Bronchus fibroblast of lung (primary cell): ENCODE data around the genes ZNRD2, CTSW and CATSPER1.

DNA sequence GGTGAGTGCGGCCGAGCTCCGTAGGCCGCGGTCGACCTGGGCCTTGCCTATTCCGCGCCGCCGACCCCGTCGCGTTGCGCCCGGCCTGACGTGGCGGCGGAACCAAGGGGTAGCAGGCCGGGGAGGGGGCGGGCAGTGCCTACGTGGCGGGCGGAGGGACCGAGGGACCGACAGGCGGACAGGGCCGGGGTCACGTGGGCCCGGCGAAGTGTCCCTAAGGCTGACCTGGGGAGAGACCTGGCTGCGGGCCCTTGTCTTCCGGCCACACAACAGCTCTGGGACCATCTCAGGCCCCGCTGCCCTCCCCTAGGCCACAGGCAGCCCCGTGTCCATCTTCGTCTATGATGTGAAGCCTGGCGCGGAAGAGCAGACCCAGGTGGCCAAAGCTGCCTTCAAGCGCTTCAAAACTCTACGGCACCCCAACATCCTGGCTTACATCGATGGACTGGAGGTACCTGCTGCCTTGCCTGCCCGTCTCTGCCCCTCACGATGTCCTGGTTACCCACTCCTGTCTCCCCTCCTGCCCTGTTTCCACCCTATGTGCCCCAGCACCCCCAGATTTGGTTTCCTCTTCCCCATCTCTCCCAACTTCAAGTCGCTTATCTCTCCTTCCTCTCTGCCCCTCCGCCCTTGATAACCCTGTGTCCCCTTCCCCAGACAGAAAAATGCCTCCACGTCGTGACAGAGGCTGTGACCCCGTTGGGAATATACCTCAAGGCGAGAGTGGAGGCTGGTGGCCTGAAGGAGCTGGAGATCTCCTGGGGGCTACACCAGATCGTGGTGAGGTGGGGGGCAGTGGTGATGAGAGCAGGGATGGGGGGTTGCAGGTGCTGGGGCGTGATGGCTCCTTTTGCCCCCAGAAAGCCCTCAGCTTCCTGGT is 621 bp downstream of the SCYL1 start:
- RAMPAGE, long total RNA, result no peak

GRCh38 chr11:65555423-65556245 is 2.5 kb downstream of the LTBP3 start:
- RAMPAGE, long total RNA, result no peak

- RAMPAGE, long total RNA, result no peak
These were observed 2.7 kb upstream of the LTBP3 start for GRCh38 chr11:65560544-65561481.

GRCh38 chr11:65569384-65570681 is at the start of gene ZNRD2:
ZNRD2 (plus strand) TSS chr11:65570477.
- RAMPAGE, long total RNA, result start-site peak on the plus strand at chr11:65570461-65570486, 918 and 608 reads in 2 replicates

DNA sequence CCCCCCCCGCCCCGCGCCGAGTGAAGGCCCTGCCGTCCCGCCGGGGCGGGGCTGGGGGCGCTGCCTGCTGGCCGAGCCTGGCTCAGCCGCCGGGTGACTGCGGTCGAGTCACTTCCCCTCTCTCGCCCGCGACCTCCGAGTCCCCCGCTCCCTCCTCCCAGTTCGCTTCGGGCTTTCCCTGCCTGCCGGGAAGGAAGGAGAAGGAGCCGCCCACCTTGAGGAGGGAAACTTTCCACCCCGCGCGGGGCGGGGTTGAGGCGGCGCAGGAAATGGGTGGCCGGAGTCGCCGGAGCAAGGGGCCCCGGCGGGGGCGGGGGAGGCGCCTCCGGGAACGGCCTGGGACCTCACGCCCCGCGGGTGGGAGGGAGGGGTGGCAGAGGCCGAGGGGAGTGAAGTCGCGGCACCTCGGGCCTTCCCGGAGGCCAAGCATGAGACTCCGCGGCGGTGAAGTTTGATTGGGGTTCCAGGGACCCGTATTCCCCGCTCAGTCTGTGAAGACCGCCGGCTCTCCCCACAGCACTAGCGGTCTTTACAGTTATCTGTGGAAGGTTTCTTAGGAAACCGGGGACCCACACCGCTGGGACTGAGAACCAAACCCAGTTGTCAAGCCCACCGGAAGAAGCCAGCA is 1.4 kb upstream of the EHBP1L1 start:
- RAMPAGE, long total RNA, result no peak

GRCh38 chr11:65641672-65642757 is 4.1 kb downstream of the SIPA1 start:
- RAMPAGE, long total RNA, result no peak

DNA sequence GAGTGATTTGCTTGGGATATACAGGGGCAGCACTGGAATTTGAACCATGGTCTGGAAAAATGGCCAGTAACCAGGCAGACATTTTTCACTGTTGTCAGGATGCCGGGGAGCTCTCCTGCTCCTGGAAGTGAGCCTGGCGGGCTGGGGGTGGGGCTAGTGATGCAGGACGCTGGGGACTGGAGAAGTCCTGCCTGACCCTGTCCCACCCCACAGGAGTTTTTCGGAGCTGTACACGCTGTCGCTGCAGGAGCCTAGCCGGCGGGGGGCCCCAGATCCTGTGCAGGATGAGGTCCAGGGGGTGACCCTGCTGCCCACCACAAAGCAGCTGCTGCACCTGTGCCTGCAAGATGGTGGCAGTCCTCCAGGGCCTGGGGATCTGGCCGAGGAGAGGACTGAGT is 11.1 kb downstream of the SIPA1 start:
- RAMPAGE, long total RNA, result no peak

DNA sequence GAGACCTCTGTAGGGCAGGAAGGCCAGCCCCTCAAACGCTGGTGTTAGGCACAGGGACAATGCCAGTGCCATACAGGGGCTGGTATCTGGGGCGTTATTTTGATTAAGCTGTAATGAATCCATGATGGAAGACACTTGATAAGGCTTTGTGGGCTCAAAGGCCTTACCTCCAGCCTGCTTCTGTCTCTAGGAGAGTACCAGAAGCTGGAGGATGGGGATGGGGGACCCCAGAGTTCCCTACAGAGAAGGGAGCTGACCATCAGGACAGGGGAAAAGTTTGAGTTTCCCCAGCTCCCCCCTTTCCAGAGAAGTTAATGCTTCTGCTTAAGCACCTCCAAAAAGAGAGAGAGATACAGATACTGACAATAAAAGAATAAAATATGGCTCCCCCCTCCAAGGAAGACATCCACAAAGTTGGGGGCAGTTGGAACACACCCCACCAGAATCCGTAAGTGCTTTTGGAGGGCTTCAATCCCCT is 8.8 kb downstream of the RELA start:
- RAMPAGE, long total RNA, result no peak

DNA sequence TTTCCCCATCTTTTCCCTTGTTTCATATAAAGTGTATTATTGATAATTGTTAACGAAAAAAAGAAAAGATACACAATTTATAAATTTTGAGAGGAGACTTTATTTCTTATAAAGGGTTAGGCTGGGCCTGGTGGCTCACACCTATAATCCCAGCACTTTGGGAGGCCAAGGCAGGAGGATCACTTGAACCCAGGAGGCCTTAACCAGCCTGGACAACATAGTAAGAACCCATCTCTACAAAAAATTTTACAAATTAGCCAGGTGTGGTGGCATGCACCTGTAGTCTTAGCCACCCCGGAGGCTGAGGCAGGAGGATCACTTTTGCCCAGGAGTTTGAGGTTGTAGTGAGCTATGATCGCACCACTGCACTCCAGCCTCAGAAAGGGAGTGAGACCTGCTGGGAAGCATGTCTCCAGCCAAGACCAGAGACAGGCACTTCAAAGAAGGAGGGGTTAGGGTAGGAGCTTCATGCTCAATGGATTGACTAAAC is 8.1 kb downstream of the AP5B1 start:
- RAMPAGE, long total RNA, result no peak

DNA sequence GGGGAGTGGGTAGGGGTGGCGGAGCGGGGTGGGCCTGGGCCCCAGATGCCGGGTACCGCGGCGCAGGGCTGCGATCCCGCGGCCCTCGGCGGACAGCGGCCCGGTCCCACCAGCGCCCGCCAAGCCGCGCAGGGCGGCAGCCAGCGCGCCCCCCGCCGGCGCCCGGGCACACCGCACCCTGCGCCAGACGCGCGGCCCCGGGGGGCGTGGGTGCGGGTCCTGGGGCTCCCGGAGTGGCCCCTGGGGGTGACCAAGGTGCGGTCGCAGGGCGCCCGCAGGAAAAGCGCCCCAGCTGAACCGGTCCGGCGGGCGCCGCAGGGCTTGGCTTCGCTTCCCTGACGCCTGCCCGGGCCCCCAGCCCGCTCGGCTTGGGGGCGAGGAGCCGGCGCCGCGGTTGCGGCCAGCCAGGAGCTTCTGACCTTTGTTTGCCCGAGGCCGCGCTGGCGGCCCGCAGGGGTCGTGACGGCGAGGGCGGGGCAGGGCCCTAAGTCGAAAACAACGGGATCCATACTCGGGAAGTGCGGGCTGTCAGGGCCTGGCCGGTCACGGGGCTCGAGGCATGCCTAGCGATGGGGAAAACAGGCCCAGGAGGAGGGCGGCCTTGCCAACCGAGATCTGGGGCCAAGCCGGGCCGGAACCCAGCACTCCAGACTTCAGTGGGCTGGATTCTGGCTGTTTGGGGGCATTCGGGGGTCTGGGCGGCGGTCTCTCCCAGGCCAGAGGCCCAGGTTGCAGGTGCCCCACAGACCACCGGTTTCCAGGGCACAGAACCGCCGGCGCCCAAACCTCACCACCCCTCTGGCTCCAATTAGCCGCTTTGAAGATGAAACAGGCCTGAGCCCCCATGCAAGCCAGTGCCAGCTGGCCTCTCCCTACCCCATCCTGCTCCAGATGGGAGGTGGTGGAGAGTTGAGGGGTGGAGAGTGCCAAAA is 647 bp upstream of the AP5B1 start:
- RAMPAGE, long total RNA, result no peak

- RAMPAGE, long total RNA, result no peak
These were observed 6.8 kb upstream of the SNX32 start for GRCh38 chr11:65826941-65827293.

GRCh38 chr11:65858886-65859891 is 1.0 kb upstream of the MUS81 start:
- RAMPAGE, long total RNA, result no peak

DNA sequence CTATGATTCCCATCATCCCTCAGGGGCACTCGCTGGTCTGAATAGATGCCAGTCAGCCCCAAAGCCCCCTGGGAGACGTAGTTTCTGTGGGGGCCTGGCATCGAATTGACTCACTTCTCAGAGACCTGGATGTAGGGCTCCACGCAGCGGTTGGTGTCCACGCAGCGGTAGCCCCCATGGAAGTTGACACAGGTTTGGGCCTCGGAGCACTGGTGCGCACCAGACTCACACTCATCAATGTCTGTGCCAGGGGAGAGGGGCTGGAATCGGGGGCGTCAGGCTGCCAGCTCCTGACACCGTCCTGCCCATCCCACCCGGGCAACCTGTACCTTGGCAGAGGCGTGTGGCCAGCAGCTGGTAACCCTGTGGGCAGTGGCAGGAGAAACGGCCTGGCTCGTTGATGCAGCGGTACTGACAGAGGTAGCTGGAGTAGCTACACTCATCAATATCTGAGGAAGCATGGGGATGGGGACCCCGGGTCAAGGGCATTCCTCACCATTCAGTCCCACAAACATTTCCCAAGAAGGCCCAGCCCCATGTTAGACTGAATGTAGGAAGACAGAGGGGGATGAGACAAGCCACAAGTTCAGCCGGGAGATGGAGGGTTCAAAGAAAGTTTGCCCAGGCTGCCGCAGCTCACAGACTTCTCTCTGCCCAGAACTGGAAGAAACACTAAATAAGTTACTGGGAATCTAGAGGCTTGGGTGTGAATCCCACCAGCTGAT is 4.3 kb downstream of the EFEMP2 start:
- RAMPAGE, long total RNA, result no peak

- RAMPAGE, long total RNA, result no peak
These were observed 619 bp downstream of the EFEMP2 start for GRCh38 chr11:65871941-65872420.

GRCh38 chr11:65879508-65880098 is at the start of gene CTSW:
CTSW (plus strand) TSS chr11:65879837.
- RAMPAGE, long total RNA, result no peak

- RAMPAGE, long total RNA, result no peak
These were observed 4.4 kb downstream of the EIF1AD start for GRCh38 chr11:65997273-65998185.

GRCh38 chr11:66026190-66026799 is at the start of gene CATSPER1:
CATSPER1 (minus strand) TSS chr11:66026479.
- RAMPAGE, long total RNA, result no peak

DNA sequence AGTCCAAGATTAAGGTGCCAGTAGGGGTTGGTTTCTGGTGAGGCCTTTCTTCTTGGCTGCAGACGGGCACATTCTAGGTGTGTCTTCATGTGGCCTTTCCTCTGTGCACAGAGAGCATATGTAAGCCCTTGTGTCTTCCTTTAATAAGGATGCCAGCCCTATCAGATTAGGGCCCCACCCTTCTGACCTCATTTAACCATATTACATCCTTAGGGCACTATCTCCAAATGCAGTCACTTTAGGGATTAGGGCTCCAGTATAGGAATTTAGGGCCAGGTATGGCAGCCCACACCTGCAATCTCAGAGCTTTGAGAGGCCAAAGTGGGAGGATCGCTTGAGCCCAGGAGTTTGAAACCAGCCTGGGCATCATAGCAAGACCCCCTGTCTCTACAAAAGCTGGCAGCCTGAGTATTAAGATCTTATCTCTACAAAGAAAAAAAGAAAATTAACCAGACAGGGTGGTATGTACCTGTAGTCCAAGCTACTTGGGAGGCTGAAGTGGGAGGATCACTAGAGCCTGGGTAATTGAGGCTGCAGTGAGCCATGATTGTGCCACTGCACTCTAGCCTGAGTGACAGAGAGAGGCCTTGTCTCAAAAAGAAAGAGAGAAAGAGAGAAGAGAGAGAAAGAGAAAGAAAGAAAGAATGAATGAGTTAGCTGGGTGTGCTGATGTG is 38.2 kb downstream of the PACS1 start:
- RAMPAGE, long total RNA, result no peak

GRCh38 chr11:66263712-66264332 is 4.6 kb upstream of the RAB1B start:
- RAMPAGE, long total RNA, result no peak

GRCh38 chr11:66269074-66269948 is 872 bp downstream of the RAB1B start:
- RAMPAGE, long total RNA, result no peak